Thoracic aorta endothelial cell (primary cell): ENCODE results near the gene LUC7L2.

GRCh38 chr7:139058635-139059370 lies 23.0 kb upstream of the ZC3HAV1L start:
- CAGE, long polyA plus RNA, result no peak

DNA sequence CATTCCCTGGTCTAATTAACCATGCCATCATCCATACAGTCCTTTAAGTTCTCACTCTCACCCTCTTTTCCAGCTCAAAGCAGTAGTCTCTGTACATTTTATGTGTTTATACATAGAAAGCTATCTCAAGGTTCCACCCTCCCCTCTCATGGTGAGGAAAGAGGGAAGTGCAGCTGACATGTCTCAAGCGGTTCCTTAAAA lies 36.8 kb downstream of the ZC3HAV1 start:
- CAGE, long polyA plus RNA, result no peak

DNA sequence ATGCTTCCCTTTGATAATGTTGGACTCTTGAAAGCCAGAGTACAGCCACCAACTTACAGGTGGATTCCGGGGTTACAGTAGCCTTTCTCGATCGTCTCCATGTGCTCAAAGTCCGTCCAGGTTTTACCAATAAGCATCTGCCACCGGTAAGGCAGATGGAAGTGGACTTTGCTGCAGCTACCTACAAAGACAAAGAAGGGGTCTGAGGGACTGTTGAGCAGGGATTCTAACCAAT lies 33.4 kb downstream of the ZC3HAV1 start:
- CAGE, long polyA plus RNA, result no peak

- CAGE, long polyA plus RNA, result no peak
These were observed 30.2 kb downstream of the UBN2 start for GRCh38 chr7:139261110-139261765.

DNA sequence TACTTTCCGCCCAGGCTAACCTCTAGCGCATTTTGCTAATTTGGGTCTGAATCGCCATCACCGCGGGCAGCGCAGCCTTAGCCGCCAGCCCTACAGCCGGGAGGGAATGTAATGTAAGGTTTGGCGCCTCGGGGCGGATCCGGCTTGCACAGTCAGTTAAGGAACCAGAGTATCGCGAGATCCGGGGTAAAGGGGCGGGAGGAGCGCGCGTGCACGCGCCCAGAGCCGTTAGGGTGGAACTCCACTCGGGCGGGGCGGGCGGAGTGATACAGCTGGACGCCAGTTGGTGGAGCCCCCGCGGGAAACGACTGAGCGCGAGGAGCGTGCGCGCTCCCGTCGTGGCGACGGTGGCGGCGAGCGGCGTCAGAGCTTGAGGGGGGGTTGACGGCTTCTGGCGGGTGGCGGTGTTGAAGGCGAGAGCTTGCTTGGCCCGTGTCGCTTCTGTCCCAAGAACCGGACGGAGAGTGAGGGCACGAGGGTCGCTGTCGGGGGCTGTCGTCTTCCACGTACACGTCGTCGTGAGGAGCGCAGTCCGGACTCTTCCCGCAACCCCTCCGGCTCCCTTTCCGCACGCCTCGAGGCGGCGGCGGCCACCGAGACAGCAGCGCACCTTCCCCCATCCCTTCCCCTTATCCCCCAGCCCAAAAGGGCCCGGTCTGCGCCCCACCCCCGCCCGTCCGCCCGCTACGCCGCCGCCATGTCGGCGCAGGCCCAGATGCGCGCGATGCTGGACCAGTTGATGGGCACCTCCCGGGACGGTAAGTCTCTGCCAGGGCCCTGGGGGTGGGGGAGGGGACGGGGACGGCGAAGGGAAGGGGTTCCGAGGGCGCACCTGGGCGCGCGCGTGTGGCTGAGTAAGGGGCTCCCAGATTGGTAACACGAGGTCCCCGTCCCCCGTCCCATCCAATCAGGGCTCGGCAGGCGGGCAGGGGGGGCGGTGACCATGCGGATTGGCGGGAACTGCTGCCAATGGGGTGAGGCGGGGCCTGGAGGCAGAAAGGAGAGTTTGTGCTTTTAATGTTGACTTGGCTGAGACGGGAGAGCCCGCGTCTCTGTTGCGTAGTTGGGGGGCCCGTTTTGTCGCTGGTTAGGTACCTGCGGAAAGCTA lies at the start of gene LUC7L2:
Gene LUC7L2, plus strand, starts transcription at position 330 of the 1,108 bp plus-strand sequence.
- CAGE, long polyA plus RNA, result no peak

GRCh38 chr7:139362893-139363146 lies 3.1 kb downstream of the LUC7L2 start:
- CAGE, long polyA plus RNA, result no peak

DNA sequence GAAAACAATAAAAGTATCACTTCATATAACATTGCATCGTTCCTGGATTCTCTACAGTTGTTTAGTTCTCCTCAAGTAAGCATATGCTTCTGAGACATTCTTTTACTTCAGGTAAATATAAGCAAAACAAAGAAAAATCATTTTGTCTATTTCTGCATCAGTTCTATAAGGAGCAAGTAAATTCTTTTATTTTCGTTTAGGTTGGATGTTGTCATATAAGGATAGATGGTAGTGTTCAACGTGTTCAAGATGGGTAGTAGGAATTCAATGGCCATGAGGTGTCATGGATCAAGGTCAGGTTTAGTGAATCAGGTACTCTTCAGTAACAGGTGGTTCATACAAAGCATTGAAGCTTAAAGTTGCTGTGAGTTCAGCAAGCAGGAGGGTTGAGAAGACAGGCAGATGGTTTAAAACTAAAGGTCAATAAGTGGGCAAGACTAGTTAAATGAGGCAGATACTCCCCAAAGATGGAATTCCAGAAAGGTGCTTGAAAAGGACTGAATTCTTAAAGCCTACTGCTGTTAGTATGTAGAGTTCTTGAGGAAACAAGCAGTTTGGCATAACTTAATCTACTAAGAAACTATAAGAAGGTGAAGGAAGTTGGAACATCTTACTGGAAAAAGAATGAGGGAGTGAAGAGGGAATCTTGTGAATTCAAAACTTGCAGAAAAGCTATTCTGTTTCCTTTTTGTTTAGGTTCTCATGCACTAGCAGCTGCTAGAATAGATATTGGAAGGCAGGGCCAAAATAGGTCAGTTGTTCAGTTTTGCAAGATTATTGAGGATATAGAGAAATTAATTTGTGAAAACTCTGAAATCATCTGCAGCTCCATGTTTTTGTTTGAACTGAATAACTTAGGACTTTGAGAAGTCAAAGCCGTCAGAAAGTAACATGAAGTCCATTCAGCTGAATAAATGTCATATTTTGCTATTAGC lies 5.8 kb downstream of the LUC7L2 start:
- CAGE, long polyA plus RNA, result no peak

GRCh38 chr7:139380083-139381363 lies 20.8 kb downstream of the LUC7L2 start:
- CAGE, long polyA plus RNA, result no peak

GRCh38 chr7:139427570-139428029 lies 55.9 kb downstream of the KLRG2 start:
- CAGE, long polyA plus RNA, result no peak

- CAGE, long polyA plus RNA, result no peak
These were observed 659 bp downstream of the KLRG2 start for GRCh38 chr7:139482810-139483218.

DNA sequence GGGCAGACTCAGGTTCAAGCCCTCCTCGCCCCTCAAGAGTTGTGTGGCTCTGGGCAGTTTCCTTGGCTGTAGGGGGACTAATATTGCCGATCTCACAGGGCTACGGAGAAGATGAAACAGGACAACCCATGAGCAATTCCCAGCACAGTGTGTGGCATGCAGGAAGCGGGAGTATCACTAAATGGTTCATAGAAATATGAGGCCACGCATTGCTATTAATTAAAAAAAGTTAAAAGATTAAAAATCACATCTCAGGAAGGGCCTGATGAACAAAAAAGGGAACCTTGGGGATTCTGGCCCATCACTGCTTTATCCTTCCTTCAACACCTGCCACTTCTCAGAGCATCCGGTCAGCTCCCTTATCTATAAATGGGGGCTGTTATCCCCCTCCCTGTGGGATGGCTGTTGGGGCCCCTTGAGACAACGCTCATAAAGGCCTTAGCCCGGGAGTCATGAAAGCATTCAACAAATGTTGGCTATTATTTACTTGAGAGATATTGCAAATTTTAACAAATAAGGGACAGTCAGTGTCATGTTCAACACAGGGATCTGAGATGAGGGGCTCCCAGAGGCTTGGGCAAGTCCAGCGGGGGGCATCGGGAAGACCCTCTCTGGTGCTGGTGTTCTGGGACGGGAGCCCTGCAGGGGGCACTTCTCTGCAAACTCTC lies 42.9 kb downstream of the CLEC2L start:
- CAGE, long polyA plus RNA, result no peak

DNA sequence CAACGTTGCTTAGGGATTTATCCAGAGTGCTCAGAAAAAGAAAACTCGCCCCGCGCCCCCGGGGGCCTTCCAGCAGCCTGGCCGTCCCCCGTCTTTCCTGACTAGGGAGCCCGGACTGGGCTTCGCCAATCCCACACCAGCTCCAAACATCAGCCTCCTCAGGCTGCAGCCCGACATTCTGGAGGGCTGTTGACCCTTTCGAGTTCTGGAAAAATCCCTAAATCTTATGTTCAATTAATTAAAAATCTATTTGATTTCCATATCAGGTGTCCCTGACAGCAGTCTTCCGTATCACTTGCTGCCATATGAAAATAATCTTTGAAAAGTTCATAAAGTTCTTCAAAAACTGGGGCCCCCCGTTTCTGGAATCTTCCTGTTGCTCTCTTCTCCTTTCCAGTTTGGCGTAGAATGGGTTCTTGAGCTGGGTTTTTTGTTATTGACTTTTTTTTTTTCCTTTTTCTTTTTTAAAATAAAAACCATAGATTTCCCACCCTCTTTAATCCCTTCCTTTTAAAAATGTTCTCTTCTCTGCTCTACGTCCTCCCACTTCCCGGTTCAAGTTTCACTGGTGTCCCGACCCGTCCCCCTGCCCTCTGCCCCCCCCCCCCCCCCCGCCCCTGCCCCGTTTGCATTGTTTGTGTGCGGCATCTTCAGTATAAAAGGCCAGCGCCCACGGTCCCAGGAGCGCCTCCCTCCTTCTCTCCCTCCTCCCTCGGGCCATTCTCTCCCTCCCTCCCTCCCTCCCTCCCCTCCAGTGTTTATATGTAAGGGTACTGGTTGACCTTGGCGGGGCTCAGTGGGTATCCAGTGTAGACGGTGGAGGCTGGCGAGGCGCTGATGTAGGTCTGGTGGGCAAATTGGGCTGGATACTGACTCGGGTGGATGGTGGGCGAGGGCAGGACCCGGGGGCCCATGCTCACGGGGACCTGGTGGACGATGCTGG lies 49.0 kb downstream of the CLEC2L start:
- CAGE, long polyA plus RNA, result no peak

DNA sequence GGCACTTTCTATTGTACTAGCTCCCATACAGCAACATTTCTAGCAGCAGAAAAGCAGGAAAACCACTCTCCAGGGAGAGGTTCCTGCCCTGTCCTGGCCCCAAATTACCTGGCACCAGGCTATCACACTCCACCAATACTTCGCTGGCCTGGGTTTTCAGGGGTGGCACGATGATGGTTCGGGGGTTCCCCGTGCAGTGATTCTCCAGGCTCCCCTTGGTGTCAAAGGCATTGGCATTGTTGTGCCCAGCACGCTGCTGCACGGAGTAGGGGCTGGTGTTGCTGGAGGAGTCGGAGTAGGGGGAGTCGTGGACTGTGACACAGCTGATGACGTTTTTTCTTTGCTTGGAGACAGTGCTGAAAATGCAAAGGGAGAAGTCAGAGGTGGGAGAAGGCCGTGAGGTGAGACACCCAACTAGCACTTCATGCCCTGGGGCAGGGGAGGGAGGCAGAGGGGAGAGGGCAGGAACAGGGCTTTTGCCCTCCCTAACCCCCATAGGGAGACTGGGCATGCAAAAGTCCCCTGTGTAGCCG lies 60.3 kb downstream of the CLEC2L start:
- CAGE, long polyA plus RNA, result no peak

DNA sequence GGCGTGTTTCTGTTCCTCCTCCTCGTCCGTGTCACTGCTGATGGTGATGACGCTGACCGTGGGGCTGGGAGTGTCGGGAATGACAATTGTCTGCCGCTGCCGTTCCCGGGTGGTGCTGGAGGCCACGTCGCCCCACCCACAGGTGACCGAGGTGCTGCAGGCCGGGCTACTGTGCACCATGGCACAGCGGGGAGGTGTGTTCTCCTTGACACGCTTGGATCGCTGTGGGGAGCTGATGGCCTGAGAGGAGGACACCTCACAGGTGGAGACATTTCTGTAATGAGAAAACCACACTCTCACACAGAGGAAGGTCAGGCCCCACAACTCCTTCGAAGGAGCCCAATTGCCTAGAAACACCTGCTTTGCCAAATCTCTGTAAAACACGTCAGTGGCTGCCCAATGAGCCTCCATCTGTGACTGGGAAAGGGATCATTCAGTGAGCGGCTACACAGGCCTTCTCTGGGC lies 73.3 kb downstream of the CLEC2L start:
- CAGE, long polyA plus RNA, result no peak

DNA sequence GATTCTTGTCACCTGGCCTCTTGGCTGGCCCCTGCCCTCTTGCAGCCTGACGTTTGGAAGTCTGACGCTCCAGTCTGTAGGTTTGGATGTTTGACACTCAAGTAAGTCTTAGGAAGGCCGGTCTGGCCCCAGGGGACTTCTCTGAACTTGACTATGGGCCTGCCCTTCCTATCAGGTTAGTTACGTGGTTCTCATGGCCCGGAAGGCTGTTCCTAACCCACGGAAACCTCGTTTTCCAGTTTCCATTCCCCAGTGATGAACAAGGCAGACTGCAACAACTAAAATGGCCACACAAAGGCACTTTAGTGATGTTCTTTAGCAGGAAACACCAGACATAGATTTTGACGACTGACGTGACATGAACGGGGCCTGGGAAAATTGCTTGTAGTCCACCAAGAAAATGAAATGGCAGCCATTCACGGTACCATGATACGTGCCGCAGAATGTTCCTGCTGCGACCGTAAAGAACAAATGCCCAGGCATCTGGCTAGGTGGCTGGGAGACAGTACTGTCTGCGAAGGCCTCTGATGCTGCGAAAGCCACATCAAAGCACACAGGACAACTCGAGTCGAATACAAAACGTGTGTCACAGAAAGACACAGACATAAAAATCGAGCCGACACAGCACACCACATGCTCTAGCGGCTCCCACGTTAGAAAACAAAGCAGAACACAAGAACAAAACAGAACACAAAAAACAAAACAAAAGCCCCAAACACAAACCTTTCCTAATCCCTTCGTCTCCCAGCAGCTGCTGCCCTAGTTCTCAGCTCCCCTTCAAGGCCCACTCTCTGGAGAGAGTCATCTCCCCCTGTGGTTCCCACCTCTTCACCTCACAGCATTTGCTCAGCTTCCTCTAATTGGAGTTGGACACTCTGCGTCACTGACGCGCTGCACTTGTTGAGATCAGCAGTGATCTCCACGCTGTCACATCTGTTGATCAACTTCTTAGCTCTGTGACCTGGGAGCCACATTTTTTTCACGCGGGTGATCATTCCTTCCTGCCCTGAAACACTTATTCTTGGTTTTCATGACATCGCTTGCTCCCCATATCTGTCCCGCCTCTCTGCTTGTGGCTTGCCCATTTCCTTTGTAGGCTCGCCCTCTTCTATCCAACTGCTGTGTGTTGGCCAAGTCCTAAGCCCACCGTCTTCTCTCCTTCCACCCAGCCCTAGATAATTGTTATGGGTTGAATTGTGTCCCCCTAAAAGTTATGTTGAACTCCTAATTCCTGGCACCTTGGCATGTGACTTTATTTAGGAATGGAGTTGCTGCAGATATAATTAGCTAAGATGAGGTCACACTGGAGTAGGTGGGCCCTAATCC lies 112.2 kb downstream of the CLEC2L start:
- CAGE, long polyA plus RNA, result no peak

DNA sequence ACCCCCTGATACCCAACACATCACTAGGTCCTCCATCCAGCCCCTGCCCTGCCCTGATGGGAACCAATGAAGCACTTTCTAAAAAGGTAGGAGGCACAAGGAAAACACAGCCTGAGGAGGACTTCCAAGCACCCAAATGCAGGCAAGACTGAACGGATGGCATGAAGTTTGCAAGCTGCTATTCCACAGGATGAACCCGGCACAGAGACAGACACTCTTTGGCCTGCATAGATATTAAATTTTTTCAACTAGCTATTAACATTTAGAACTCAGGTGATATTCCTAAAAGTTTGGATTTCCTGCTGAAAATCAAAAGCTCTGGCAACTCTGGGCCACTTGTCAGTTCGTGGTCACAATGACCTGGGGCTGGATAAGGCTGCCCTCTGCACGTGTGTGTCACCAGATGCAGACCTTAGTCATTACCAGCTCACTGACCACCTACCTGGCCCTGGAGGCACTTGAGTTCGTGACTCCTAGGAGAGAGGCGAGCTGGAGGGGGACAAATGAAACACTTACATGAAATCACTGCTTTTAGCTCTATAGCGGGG lies 126.6 kb downstream of the HIPK2 start:
- CAGE, long polyA plus RNA, result no peak

GRCh38 chr7:139679974-139680610 lies 97.7 kb downstream of the HIPK2 start:
- CAGE, long polyA plus RNA, result no peak

DNA sequence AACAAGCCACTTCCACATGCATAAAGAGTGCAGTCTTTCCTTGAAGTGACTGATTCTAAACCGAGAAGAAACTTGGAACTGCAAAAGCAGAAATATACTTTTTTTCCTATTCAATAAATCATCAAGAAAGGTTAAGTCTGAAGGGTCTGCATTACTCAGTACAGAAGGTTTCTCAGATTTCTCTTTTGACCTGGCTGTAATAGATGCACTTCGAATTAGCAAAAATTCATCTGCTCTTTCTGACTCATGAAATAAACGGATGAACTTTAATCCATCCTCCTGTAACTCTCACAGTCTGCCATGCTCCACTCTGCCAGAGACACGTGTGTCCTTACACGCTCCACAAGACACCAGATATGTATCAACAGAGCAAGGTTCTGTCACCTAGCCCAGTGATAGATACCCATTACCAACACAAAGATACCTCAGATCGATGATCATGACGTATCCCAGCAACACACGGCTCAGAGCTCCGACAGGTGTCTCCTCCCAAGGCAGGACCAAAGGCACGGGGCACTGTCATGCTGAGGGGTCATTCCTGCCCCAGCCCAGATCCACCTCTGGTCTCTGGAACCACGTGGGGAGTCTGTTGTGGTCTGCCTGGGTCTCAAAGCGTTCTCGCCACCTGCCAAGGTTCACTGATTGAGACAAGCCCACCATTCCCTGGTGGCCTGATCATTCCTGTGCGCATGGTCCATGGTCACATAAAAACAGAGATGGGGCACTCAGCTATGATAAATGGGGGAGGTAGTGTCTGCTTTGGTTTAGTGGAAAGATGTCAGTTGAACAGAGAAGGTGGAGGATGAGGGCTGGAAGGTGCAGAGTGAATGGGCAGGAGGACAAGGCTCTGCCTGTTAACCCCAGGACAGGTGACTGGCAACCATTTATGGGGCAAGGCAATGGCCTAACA lies 83.6 kb downstream of the HIPK2 start:
- CAGE, long polyA plus RNA, result no peak

GRCh38 chr7:139745611-139745939 lies 32.2 kb downstream of the HIPK2 start:
- CAGE, long polyA plus RNA, result no peak

- CAGE, long polyA plus RNA, result no peak
These were observed 21.1 kb downstream of the HIPK2 start for GRCh38 chr7:139756669-139757091.